Cardiac muscle cell (in vitro differentiated cells and primary cell): ENCODE results near the genes ZNF316 and CCZ1B.

DNA sequence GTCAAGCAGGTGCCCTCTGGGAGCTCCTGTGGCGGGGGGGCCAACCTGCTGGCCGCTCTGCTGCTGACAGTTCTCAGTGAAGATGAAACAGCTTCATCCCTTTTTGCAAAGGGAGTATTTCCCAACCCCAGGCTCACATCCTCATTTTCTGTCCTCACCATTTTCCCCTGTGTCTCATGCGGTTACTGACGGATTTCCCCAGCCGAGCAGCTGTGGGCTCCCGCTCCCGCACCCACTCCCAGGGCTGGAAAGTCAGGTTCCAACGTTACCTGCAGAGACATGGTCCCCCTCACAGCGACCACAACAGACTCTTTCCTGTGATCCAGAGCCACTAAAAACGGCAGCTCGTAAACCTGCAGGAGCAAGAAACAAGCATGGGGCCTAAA, 23.3 kb downstream of the DAGLB start:
- RAMPAGE, long total RNA: no peak
- RRBS: no CpG with 5 or more reads among the region's 11 CpGs

- RAMPAGE, long total RNA: no peak
- RRBS: no CpG with 5 or more reads among the region's 10 CpGs
Observed at GRCh38 chr7:6461751-6463102, 14.5 kb upstream of the DAGLB start.

GRCh38 chr7:6636973-6637467, at the start of gene ZNF316:
ZNF316 (plus strand) TSS chr7:6637318.
- RAMPAGE, long total RNA: no peak
- RRBS: 2% methylated on average over 29 of the region's 73 CpGs

DNA sequence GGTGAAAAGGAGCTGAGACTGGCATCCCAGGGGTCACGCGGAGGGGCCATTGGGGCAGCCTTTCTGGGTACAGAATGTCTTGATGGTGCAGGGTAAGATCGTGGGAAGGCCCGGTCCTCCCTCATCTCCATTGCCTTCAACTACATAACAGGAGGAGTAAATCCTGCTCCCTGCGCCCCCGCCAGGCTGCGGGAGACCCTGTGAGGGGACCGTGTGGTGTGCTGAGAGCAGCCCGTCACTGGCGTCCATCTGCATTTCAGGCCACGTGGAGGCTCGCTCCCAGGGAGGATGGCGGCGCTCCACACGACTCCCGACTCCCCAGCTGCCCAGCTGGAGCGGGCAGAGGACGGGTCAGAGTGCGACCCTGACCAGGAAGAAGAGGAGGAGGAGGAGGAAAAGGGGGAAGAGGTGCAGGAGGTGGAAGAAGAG, 5.0 kb downstream of the ZNF316 start:
- RAMPAGE, long total RNA: no peak
- RRBS: no CpG with 5 or more reads among the region's 19 CpGs

DNA sequence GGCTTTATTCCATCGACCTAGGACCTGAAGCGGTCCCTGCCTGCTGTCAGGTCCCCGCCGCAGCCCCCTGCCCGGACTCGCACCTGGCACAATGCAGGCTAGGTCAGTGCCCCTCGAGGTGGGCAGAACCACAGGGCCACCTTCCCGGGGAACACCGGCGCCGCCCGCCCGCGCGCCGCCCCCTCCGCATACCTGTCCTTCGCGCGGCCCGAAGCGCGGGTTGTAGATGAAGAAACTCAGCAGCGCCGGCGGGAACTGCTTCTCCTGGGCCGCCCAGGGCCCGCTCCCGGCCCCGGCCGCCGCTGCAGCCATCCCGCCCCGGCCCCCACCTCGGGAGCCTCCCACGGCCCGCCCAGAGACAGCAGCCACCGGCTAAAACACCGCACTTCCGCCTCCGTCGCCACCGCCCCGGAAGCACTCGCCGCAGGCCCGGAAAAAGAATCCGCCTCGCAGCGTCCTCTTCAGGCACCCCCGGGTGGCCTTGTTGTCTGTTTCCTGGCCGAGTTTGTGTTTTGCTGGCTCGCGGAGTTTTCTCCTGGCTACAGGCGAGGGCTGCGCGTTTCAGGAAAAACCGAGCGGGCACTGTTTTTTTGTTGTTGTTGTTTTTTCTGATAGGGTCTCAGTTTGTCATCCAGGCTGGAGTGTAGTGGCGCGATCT, at the start of gene CCZ1B:
TSS of gene CCZ1B (minus strand) at position 390 of the 658 bp plus-strand sequence.
- RAMPAGE, long total RNA: no peak
- RRBS: no CpG with 5 or more reads among the region's 61 CpGs

- RAMPAGE, long total RNA: no peak
- RRBS: no CpG with 5 or more reads among the region's 15 CpGs
Observed at GRCh38 chr7:6827043-6827530, 1.0 kb upstream of the CCZ1B start.

DNA sequence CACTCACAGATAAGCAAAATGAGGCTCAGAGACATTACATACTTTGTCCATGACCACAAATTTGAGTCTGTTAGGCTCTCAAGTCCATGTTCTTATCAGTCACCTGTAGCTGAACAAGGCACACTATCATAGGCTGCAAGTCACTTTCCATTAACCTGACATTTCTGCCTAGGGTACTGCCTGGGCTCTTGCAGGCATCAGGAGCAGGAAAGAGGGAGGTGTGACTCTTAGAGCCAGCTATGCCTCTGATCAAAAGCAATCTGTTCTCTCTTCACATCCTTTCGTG, 22.5 kb downstream of the COL28A1 start:
- RAMPAGE, long total RNA: no peak
- RRBS: no CpG with 5 or more reads among the region's 1 CpG

GRCh38 chr7:7705731-7706360, 12.6 kb downstream of the RPA3 start:
- RAMPAGE, long total RNA: no peak
- RRBS: no CpG with 5 or more reads among the region's 2 CpGs

GRCh38 chr7:7725555-7726334, 7.3 kb upstream of the RPA3 start:
- RAMPAGE, long total RNA: no peak
- RRBS: no CpG with 5 or more reads among the region's 4 CpGs

GRCh38 chr7:7772209-7773047, 54.0 kb upstream of the RPA3 start:
- RAMPAGE, long total RNA: no peak
- RRBS: no CpG with 5 or more reads among the region's 8 CpGs

- RAMPAGE, long total RNA: no peak
- RRBS: no CpG with 5 or more reads among the region's 6 CpGs
Observed at GRCh38 chr7:7816079-7816447, 97.7 kb upstream of the RPA3 start.

DNA sequence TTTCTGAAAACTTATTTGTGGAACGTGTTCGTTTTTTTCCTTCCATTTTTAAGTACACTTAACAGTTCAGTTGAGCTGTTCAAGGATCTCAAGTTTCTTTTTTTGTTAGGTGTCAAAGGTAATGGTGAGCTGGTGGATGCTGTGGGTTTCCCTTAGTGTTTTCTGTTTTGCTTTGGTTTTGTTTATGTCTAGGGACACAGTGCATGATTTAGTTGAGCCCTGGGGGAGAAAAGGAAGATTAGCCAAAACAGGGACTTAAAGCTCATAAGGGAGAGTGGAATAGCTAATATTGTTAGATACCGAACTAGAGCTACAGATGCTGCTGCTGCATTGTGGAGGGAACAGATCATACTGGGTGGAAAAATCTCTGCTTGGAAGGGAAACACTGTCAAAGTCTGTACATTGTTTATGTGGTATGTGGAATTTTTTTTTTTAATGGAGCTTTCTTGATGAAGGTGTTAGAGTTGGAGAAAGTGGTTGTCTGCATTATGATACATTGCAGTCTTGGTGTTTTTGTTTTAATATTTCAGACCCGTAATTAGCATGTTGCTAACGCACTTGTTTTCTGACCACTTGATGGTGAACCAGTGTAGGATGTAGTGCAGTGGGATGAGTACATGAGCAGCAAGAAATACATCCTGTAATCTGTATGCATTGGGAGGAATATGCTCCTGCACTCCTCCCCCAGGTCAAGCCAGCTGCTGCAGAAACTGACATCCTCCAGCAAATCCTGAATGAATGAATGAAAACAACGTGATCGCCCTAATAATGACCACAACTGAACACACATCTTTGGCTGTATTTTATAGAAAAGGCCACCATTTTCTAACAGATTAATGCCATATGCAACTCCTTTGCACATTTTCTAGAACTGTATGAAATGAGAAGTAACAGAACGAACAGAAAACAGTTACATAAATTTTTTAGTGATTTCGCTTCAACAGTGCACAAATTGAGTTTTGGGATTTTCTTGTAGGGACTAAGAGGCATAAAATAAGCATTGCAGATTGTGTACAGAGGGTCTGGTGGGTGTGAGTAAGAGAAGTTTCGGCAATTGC, 2.2 kb downstream of the GLCCI1 start:
- RAMPAGE, long total RNA: no peak
- RRBS: no CpG with 5 or more reads among the region's 10 CpGs

GRCh38 chr7:8125575-8126523, 136.1 kb downstream of the ICA1 start:
- RAMPAGE, long total RNA: no peak
- RRBS: no CpG with 5 or more reads among the region's 10 CpGs

DNA sequence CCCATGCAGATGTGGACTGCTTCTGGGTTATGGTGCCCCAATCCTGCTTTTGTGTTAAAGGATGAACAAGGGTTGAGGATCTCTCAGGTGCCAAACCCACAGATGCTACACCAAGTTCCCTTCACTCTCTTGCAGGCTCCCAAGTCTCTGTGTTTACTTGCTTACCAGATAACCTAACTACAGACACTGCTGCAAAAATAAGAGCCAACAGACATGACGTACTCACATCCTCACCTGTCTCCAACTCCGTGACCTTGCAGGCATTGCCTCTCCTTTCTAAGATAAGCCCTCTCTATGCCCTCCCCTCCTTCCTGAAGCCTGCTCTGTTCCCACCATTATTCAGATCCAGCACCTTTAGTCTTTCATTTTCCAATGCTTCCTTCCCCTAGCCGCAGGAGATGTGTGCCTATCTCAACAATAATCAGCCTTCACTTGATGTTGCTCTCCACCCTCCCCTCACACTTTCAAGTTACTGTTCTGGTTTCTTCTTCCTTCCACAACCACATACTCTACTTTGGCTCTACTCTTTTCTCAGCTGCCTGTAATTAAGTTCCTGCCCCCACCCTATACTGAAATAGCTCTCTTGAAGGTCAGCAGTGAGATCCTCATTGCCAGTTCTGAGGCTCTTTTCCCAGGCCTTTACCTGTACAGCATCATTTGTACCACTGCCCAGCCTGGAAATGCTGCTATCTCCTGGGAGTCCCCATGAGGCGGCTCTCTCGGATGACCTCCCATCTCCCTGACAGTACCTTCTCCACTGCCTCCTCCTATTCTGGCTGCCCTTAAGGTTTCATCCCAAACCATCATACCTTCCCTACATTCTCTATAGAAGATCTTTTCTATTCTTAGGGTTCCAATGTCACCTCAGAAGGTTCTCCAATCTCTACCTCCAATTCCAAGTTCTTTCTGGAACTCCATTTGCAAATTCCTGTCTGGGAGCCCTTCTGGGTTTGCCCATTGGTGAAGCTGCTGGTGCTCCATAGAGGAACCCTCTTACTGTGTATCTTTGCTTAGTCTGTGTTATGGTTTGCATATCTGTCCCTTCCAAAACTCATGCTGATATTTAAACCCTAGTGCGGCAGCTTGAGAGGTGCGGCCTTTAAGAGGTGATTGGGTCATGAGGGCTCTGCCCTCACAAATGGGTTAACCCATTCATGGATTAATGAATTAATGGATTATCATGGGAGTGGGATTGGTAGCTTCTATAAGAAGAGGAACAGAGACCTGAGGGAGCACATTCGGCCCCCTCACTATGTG, 129.6 kb downstream of the ICA1 start:
- RAMPAGE, long total RNA: no peak
- RRBS: no CpG with 5 or more reads among the region's 8 CpGs

GRCh38 chr7:8143432-8144440, 118.2 kb downstream of the ICA1 start:
- RAMPAGE, long total RNA: no peak
- RRBS: no CpG with 5 or more reads among the region's 13 CpGs

DNA sequence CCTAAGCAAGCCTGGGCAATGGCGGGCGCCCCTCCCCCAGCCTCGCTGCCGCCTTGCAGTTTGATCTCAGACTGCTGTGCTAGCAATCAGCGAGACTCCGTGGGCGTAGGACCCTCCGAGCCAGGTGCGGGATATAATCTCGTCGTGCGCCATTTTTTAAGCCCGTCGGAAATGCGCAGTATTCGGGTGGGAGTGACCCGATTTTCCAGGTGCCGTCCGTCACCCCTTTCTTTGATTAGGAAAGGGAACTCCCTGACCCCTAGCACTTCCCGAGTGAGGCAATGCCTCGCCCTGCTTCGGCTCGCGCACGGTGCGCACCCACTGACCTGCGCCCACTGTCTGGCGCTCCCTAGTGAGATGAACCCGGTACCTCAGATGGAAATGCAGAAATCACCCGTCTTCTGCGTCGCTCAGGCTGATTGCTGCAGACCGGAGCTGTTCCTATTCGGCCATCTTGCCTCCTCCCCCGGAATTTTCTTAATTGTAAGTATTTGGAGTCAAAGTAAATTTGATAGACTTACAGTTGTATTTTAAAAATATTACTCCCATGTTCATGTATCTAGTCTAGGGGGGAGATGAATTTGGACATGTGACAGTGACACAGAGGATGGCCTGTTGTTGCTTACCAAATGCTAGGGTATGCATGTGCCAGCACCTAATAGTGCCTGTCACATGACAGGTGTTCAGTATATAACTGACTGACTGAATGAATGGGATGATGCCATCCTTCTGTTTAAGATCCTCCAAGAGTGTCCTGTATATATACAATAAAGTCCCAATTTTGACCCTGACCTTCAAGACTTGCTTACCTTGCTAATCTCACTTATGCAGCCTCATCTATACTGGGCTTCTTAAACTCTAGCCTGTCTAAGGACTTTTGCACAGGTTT, 42.0 kb upstream of the ICA1 start:
- RAMPAGE, long total RNA: no peak
- RRBS: no CpG with 5 or more reads among the region's 35 CpGs

- RAMPAGE, long total RNA: no peak
- RRBS: 2% methylated on average over 10 of the region's 66 CpGs
Observed at GRCh38 chr7:8442477-8443449, 9.4 kb downstream of the NXPH1 start.

GRCh38 chr7:9863405-9863885, 1076.5 kb downstream of the NDUFA4 start:
- RAMPAGE, long total RNA: no peak
- RRBS: no CpG with 5 or more reads among the region's 4 CpGs

GRCh38 chr7:10451057-10451300, 489.0 kb downstream of the NDUFA4 start:
- RAMPAGE, long total RNA: no peak
- RRBS: no CpG with 5 or more reads among the region's 3 CpGs

- RAMPAGE, long total RNA: no peak
- RRBS: no CpG with 5 or more reads among the region's 2 CpGs
Observed at GRCh38 chr7:10997235-10998019, 23.8 kb downstream of the PHF14 start.